Metastatic Liver Carcinoma in the Lung (tissue), 2 donors: ENCODE results near the genes SPIC, PMCH, NFYB and TXNRD1.

DNA sequence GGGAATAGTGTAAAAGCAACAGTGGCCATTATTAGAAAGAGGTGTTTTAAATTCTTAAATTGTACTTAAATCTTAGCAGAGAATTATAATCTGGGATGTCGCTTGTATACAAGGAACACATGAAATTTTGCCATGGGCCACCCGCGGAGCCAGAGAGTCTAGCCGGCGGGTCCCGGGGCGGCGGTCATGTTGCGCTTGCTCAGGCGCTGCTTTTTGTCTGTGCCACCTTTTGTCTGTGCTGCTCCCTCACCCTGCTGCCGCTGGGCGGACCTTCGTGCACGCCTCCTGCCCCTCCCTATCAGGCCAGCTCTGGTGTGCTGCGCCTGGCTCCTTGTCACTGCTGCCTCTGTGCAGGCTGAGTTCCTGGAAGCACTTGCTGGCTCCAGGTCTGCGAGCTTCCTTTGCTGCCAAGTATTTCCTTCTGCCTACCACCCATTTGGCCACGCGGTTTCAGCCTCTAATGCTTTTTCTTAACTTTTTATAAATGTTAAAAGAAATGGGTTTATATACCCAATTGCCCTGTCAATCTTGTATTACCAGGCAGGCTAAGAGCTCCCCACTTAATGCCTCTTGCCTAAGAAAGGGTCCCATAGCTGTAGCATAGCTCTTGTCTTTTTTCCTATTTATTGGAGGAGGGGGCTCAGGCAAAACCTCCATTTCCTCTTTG is 21.3 kb upstream of the BLTP3B start:
- PRO-cap, 2 experiments, result peak in 1 of 2 experiments; most common plus-strand start position 340 of the sequence (in 1); most common minus-strand start position 221 of the sequence (in 1)

DNA sequence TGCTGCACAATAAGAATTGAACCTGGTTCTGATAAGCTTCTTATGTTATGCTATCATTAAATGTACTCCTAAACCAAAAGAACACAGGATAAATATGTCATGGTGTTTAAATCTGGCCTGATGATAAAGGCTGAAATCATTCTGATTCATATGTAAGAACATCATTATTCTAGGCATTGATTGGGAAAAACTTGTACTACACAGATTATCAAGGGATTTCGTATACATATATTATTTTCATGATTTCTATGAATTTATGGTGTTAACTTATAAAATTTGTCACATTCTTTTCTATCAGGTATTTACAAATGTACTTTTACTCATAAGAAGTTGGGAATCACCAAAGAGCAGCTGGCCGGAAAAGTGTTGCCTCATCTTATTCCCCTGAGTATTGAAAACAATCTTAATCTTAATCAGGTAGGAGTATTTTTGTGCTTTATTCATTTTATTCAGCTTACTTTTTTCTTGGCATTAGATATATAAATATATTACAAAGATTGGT is 27.9 kb upstream of the SLC17A8 start:
- PRO-cap, 2 experiments, result no peak in any of the 2 experiments

DNA sequence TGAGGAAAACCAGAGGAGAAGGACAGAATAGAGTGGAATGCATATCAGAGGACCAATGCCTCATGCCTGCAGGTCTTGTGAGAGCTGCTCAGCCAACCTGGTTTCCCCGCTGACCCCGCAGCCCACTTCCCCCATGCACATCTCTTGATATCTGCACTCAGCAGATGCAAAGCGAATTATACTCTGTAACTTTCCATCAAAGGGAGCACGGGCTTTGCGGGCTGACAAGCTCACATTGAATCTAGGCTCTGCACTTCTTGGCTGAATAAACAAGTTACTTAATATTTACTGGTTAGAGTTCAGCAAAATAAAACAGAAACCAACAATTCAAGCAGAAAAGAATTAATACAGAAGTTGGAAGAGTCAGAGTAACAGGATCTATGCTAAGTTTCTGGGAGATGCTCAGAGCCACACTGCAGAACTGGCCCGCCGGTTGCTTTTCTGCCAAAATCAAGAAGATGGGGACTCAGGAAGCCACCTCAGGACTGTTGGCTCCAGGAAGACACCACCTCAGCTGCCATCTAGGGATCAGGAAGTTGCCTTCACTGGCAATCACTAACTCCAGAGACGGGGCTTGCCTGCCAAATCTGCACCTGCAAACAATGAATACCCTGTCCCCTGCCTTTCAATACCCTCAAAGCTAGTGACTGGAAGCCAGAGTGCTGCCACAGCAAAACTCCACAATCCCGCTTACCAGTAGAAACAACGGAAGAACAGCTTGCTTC is 46.5 kb downstream of the NR1H4 start:
- PRO-cap, 2 experiments, result no peak in any of the 2 experiments

GRCh38 chr12:101406571-101406982 is 995 bp downstream of the ARL1 start:
- PRO-cap, 2 experiments, result no peak in any of the 2 experiments

GRCh38 chr12:101474992-101475681 is at the start of gene SPIC:
TSS of gene SPIC (plus strand) at chr12:101475336.
- PRO-cap, 2 experiments, result no peak in any of the 2 experiments

GRCh38 chr12:101742524-101743093 is 3.3 kb upstream of the SYCP3 start:
- PRO-cap, 2 experiments, result no peak in any of the 2 experiments

DNA sequence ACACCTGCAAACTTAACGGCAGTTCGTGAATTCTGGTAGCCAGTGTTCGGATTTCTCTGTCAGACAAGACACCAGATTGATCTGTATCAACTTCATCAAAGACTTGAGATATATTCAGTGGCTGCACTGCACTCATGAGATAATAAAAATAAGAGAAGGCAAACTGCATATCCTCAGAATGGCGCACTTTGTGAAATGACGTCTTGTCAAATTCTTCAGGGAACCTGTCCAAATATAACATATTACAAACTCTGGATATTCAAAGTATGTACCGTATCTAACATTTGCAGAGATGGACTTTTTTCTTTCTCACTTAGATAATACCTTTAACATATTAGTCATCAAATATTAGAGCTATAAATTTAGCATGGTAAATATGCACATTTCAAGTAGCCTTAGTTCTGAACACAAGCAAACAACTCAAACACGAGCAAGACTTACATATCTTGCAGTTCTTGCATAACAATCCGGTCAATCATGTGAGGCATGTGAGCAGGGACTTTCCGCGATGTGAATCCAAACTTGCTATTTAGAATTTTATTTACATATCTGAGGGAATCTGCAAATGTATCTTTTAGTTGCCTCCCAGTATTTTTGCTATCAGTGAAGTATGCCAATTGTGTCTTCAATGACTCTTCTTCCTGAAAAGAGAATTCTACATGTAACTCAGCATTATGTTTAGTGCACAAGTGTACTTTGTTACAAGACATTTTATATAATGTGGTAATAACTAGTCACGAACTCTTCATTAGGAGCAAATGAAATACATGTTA is 22.0 kb upstream of the SYCP3 start:
- PRO-cap, 2 experiments, result no peak in any of the 2 experiments

DNA sequence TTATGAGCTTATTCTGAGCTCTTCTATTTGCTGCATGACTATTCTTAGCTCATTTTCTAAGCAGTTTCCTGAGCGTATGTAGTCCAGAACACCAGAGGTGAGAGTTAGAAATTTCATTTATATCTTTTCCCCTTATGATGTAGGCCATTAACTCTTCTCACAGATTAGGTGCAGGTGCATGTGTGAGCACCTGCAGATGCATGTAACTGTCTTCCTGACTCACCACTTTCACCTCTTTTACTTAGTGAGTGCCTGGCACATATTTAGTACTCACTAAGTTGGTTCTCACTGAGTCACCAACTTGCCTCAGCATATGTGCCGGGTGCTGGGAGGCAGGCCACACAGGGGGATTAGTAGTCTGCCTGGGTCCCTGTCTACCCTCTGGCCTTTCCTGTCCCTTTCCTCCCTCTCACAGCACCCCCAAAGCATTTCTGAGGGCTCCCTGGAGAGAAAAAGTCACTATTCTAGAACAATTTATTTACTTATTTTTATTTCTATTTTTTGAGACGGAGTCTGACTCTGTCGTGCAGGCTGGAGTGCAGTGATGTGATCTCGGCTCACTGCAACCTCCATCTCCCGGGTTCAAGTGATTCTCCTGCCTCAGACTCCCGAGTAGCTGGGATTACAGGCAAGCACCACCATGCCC is 33.2 kb upstream of the SYCP3 start:
- PRO-cap, 2 experiments, result no peak in any of the 2 experiments

DNA sequence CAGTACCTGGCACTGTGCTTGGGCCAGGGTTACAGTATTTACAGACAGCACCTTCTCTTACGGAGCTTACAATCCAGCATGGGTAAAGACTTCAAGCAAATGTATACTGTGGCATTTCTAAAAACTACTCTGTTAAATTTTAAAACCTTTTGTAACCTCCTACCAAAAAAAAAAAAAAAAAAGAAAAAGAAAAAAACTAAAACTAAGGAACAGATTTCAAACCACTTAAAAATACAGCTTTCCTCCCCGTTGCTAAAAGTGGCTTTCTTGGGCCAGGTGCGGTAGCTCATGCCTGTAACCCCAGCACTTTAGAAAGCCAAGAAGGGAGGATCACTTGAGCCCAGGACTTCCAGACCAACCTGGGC is 936 bp downstream of the GNPTAB start:
- PRO-cap, 2 experiments, result no peak in any of the 2 experiments

GRCh38 chr12:102197557-102197918 is at the start of gene PMCH:
TSS of gene PMCH (minus strand) at chr12:102197833.
- PRO-cap, 2 experiments, result no peak in any of the 2 experiments

DNA sequence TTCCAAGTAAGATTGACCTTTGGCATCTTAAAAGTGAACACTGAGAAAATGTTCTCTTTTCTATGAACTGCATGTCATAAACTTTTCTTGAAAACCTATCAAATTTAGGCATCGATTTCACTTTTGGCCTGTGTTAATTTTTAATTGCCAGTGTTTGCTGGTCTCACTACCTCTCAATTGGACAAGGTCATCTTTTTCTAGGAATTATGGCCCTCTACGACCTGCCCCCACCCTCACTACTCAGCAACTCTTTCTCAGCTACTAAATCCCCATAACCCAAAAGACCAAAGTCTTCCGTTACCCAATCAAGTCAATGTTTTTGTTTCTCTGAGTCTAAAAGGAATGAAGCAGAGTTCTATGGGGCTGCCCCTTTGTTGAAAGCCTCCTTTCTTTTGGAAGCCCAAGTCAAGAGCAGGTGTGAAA is 55.1 kb downstream of the IGF1 start:
- PRO-cap, 2 experiments, result no peak in any of the 2 experiments

DNA sequence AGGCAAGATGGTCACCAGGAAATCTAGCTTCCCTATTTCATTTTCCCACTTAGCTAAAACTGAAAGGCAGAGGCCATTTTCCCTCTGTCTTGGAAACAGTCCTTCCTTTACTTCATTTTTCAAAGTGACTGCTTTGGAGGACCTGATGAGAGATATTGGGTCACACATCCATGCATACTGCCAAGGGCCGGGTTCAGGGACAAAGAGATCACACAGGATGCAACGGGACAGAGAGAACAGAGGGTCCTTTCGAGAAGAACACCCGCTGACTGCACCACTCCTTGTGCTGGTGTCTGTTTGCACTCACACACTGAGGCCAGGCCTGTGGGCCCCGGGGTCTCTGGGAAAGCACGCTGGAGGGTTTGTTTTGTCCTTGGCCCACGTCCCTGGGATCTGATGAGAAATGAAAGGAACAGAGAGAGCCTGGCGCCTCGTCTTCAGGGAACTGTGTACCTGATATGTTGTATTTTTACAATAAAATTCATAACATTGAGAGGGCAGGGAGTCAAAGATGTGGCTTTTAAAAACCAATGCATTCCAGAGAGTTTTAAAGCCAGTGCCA is 42.2 kb downstream of the PAH start:
- PRO-cap, 2 experiments, result no peak in any of the 2 experiments

GRCh38 chr12:103575395-103575942 is 11.6 kb upstream of the STAB2 start:
- PRO-cap, 2 experiments, result no peak in any of the 2 experiments

- PRO-cap, 2 experiments, result no peak in any of the 2 experiments
Observed at GRCh38 chr12:103932096-103933127, 2.2 kb downstream of the HSP90B1 start.

DNA sequence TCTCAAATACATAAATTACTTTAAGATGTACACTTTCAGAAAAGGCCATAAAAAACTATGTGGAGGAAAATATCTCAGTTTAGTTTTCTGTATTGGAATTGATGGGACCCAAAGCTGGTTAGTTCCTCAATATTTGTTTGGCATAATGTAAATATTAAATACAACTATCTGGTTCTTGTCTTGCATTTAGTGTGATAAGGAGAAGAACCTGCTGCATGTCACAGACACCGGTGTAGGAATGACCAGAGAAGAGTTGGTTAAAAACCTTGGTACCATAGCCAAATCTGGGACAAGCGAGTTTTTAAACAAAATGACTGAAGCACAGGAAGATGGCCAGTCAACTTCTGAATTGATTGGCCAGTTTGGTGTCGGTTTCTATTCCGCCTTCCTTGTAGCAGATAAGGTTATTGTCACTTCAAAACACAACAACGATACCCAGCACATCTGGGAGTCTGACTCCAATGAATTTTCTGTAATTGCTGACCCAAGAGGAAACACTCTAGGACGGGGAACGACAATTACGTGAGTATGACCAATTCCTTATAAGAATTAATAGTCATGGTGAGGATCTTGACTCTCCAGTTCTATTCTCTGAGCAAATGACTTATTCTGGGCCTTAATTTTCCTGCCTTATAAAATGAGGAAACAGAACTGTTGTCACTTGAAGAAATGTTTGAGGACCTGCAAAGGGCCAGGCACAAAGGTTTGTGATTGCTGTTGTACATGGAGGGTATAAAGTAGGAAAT is 3.7 kb downstream of the HSP90B1 start:
- PRO-cap, 2 experiments, result no peak in any of the 2 experiments

- PRO-cap, 2 experiments, result peak in 1 of 2 experiments; most common plus-strand start chr12:104131836 (in 1)
Observed at GRCh38 chr12:104131741-104132045, 6.3 kb downstream of the NFYB start.

DNA sequence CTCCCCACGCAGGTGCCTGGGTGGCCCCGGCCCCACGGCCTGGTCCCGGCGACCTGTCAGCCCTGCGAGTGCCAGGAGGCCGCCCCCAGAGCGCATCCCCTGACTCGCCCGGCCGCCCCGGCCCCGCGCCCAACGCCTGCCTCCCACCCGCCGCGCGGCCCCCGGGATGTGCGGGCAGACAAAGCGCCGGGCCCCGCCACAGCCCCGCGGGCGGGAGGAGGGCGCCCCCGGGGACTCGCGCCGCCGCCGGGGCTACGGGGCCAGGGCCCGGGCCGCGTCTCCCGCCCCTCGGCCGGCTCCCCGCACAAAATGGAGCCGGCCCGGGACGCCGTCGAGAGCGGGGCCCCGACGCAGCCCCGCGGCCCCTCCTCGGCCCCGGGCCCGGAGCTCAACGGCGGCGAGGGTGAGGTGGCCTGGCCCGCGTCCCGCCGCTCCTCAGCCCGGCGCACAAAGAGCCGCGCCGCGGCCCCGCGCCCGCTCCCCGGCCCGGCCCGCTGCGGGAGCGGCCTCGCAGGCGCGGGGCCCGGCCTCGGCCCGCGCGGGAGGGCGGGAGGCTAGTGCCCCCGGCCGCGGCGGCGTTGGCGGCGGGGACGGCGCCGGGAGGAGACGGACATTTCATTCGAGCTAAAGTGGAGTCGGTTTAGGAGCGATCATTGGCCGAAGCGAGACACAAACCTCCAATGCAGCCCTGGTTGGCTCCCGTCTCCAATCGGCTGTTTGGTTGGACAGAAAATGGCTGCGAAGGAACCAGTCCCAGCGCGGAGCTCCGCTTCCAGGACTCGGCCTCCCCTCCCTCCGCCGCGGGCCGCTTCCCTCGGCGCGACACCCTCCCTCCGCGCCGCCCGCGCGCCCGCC is at the start of gene NFYB:
Gene NFYB (minus strand): TSS at position 745 of the 855 bp plus-strand sequence.
- PRO-cap, 2 experiments, result peak in 2 of 2 experiments; most common minus-strand start position 715 of the sequence (in 1)

- PRO-cap, 2 experiments, result no peak in any of the 2 experiments
Observed at GRCh38 chr12:104182108-104182517, 33.5 kb upstream of the TXNRD1 start.

- PRO-cap, 2 experiments, result peak in 1 of 2 experiments; most common plus-strand start chr12:104188117 (in 1); most common minus-strand start chr12:104187986 (in 1)
Observed at GRCh38 chr12:104187687-104188339, 27.8 kb upstream of the TXNRD1 start.

DNA sequence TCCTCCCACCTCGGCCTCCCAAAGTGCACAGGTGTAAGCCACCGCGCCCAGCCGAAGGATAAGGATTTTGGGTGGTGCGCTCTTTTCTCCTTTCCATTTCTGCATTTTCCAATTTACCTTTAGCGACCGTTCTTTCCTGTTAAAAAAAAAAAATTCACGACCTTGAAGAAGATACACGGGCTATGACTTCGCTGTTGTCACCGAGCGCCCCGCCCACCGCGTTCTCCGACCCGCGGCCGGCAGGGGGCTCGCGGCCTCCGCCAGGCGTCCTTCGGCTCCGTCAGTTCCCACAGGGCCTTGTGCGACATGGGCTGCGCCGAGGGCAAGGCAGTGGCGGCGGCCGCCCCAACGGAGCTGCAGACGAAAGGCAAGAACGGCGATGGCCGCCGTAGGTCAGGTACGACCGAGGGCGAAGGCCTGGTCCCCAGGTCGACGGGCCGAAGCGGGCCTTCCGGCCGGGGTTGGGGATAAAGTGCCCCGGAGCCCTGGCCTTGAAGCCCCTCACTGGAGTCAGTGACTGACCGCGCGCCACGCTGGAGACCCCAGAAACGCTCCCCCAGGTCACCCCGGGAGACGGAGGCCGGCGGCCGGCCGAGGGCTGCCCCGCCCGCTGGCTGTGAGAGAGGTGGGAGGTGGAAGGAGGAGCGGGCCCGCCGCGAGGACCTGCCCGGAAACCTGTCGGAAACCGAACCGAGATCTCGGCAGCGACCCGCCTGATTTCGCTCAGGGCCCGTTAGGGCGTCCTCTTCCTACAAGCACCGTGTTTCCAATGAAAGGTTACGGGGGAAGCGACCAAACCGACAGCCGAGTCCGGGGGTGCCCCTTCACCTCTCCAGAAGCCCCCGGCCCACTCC is at the start of gene TXNRD1:
Gene TXNRD1 (plus strand): TSS at position 283 of the 854 bp plus-strand sequence.
- PRO-cap, 2 experiments, result peak in 2 of 2 experiments; most common plus-strand start position 283 of the sequence (in 1)